Heart left ventricle (tissue), 7 donors: ENCODE data around the gene KIF2A.

GRCh38 chr5:57718175-57718713 lies 235.6 kb upstream of the ACTBL2 start:
- PRO-cap, 6 experiments, result no peak in any of the 6 experiments
- RAMPAGE, long total RNA, 2 experiments, result no peak in any of the 2 experiments
- RRBS, result no CpG with 5 or more reads among the region's 2 CpGs

- PRO-cap, 6 experiments, result peak in 1 of 6 experiments; most common minus-strand start chr5:58459775 (in 1)
- RAMPAGE, long total RNA, 2 experiments, result no peak in any of the 2 experiments
- RRBS, result 2% methylated on average over 14 of the region's 39 CpGs
Observed at GRCh38 chr5:58459660-58460032, 240 bp downstream of the PLK2 start.

- PRO-cap, 6 experiments, result no peak in any of the 6 experiments
- RAMPAGE, long total RNA, 2 experiments, result no peak in any of the 2 experiments
Observed at GRCh38 chr5:59086255-59086793, 503.4 kb downstream of the RAB3C start.

DNA sequence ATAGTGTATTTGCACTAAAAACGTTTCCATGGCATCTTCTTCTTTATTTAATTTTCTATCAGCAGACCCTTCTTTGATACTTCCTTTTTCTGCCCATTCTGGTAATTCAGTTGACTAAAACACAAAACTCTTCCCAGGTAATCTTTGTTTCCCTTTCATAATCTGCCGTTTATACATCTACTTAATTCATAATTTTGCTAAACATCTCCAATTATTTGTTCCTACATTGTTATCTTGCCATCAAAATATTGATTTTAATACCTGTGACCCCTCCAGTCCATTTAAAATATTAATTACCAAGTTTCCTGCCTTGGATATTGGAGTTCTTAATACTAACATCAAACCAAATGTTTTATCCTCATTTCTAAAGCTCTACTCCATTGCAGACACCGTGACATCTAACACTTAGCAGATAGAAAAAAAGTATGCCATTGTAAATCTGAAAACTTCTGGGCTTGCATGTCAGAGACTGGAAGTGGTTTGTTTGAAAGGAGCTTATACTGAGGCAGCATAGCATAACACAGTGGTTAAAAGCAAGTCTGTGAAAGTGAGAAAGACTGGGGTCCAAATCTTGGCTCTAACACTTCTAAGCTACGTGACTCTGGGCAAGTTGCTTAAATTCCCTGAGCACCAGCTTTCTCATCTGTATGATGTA lies 540.5 kb downstream of the RAB3C start:
- PRO-cap, 6 experiments, result no peak in any of the 6 experiments
- RAMPAGE, long total RNA, 2 experiments, result no peak in any of the 2 experiments
- RRBS, result no CpG with 5 or more reads among the region's 4 CpGs

- PRO-cap, 6 experiments, result no peak in any of the 6 experiments
- RAMPAGE, long total RNA, 2 experiments, result no peak in any of the 2 experiments
- RRBS, result no CpG with 5 or more reads among the region's 7 CpGs
Observed at GRCh38 chr5:59624054-59624808, 269.3 kb downstream of the PDE4D start.

DNA sequence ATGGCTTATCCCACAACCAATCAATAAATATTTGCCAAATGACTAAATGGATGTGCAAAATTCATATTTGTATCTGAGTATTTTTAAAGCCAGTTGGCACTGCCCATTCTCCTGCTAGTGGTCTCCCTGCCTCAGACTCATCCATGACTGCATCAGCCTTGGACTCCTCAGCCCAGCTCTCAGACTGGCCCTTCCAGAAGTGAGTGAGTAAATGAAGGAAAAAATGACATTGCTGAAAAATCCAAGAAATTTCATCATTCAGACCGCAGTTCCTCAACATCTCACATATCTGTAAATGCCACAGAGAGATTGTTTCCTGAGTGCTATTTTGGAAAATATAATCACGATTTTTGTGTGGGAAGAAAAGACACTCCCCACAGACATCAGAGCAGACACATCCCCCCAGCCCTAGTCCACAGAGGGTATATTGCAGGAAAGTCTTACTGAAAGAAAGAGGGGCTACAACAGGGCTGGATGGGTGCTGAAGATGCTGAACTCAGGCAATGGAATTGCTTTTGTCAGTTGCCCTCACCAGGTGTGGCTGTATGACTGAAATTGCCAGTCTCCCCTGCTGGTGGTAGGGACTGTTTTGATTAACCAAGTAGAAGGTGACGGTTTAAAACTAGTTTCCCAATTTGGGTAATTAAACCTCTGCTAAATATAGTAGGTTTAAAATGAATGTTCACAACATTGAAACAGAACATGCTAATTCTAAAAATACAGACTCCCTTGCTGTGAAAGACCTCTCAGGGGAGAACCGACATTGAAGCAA lies 158.9 kb downstream of the DEPDC1B start:
- PRO-cap, 6 experiments, result no peak in any of the 6 experiments
- RAMPAGE, long total RNA, 2 experiments, result no peak in any of the 2 experiments
- RRBS, result no CpG with 5 or more reads among the region's 4 CpGs

- PRO-cap, 6 experiments, result no peak in any of the 6 experiments
- RAMPAGE, long total RNA, 2 experiments, result no peak in any of the 2 experiments
- RRBS, result 47% methylated on average over 2 of the region's 13 CpGs
Observed at GRCh38 chr5:61252378-61252866, 79.6 kb upstream of the ZSWIM6 start.

DNA sequence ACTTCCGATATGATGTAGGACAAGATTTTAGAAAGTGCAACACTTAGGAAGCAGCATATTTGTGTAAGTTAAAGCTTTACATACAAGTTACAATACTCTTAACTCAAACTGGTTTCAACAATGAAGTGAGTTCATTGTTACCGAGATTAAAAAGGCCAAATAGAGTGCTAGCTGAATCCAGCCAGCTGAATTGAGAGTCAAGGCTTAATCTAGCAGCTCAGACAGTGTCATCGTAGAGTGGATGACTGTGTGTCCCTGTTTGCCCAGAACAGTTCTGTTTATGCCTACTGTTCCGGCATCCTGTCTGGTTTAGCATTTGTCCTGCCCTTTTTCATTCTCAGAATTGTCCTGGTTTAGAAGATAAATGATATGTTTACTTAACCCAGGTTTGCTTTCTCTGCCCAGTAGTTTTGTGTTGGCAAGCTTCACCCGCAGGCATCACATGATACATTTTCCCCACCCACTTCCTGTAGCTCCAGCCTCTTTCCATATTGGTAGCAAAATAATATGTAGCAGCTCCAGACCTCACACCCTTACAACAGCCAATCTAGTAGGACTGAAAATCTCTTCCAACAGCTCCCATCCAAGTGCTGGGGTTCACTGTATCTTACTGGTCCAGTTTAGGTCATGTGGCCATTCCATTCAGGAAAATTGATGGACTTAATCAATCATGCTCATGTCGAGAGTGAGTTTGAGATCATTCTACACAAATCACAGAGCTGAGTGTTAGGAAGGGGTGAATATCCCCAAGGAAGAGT lies 41.2 kb upstream of the ZSWIM6 start:
- PRO-cap, 6 experiments, result no peak in any of the 6 experiments
- RAMPAGE, long total RNA, 2 experiments, result no peak in any of the 2 experiments
- RRBS, result no CpG with 5 or more reads among the region's 6 CpGs

DNA sequence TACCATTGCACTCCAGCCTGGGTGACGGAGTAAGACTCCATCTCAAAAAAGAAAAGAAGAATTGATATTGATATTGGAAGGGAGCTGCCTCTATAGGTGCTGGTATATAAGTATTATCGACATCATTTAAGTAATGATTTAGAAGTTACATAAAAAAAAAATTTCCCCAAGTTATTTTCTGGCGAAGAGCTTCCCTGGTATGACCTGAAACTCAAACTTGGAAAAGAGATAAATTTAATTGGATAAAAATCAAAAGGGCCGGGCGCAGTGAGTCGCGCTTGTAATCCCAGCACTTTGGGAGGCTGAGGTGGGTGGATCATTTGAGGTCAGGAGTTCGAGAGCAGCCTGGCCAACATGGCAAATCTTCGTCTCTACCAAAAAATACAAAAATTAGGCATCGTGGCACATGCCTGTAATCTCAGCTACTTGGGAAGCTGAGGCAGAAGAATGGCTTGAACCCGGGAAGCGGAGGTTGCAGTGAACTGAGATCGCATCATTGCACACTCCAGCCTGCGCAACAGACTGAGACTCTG lies 4.2 kb downstream of the ZSWIM6 start:
- PRO-cap, 6 experiments, result no peak in any of the 6 experiments
- RAMPAGE, long total RNA, 2 experiments, result no peak in any of the 2 experiments
- RRBS, result no CpG with 5 or more reads among the region's 14 CpGs

- PRO-cap, 6 experiments, result no peak in any of the 6 experiments
- RAMPAGE, long total RNA, 2 experiments, result no peak in any of the 2 experiments
- RRBS, result no CpG with 5 or more reads among the region's 4 CpGs
Observed at GRCh38 chr5:61341083-61341385, 9.0 kb downstream of the ZSWIM6 start.

- PRO-cap, 6 experiments, result no peak in any of the 6 experiments
- RAMPAGE, long total RNA, 2 experiments, result no peak in any of the 2 experiments
- RRBS, result no CpG with 5 or more reads among the region's 4 CpGs
Observed at GRCh38 chr5:61446935-61448158, 115.3 kb downstream of the ZSWIM6 start.

DNA sequence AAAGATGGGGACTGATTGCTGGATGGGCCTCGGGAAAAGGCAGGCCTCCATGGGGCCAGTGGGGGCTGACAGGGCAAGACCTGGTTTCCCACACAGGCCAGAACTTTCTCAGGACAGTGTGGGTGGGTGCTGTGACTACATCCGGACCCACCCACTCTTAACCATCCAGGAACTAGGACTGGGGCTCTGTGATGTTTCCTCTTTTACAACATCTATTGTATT lies 294.8 kb downstream of the ZSWIM6 start:
- PRO-cap, 6 experiments, result peak in 3 of 6 experiments; most common minus-strand start position 110 of the sequence (in 3)
- RAMPAGE, long total RNA, 2 experiments, result no peak in any of the 2 experiments
- RRBS, result no CpG with 5 or more reads among the region's 2 CpGs

- PRO-cap, 6 experiments, result peak in 6 of 6 experiments; most common plus-strand start chr5:62306251 (in 6); most common minus-strand start chr5:62305971 (in 2)
- RAMPAGE, long total RNA, 2 experiments, result start-site peak on the plus strand in 2 of 2 experiments, at chr5:62306403-62306469 at its widest, 35 to 72 reads per replicate
- RRBS, result 1% methylated on average over 66 of the region's 122 CpGs
Observed at GRCh38 chr5:62305723-62306788, at the start of gene KIF2A. Gene KIF2A (plus strand): TSS chr5:62306206.

DNA sequence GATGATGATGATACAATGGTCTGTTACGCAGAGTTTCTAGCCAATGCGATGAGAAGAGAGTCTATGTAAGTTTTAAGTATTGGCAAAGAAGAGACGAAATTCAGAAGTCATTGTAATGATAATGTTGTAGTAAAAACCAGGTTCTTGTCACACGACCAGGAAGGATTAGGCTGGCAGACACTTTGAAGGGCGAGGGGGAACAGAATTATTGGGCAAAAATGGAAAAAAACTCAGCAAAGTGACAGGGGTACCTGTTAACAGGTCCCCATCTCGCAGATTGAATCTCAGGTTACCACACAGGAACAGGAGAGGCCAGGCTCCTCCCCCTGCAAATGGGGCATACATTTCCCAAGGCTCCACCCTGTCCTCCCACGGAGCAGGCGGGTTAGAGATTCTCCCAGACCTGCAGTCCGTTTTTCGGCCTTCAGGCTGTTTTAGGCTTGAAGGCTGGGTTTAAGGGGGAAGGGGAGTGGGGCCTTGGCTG lies 42.5 kb downstream of the LRRC70 start:
- PRO-cap, 6 experiments, result no peak in any of the 6 experiments
- RAMPAGE, long total RNA, 2 experiments, result no peak in any of the 2 experiments
- RRBS, result no CpG with 5 or more reads among the region's 10 CpGs

- PRO-cap, 6 experiments, result peak in 1 of 6 experiments; most common minus-strand start chr5:62653621 (in 1)
- RAMPAGE, long total RNA, 2 experiments, result no peak in any of the 2 experiments
- RRBS, result no CpG with 5 or more reads among the region's 6 CpGs
Observed at GRCh38 chr5:62653321-62653903, 74.8 kb downstream of the LRRC70 start.

GRCh38 chr5:64506837-64507029 lies 918 bp downstream of the RGS7BP start:
- PRO-cap, 6 experiments, result no peak in any of the 6 experiments
- RAMPAGE, long total RNA, 2 experiments, result no peak in any of the 2 experiments
- RRBS, result no CpG with 5 or more reads among the region's 4 CpGs

GRCh38 chr5:64730889-64731313 lies 37.6 kb downstream of the SREK1IP1 start:
- PRO-cap, 6 experiments, result no peak in any of the 6 experiments
- RAMPAGE, long total RNA, 2 experiments, result no peak in any of the 2 experiments
- RRBS, result no CpG with 5 or more reads among the region's 3 CpGs

DNA sequence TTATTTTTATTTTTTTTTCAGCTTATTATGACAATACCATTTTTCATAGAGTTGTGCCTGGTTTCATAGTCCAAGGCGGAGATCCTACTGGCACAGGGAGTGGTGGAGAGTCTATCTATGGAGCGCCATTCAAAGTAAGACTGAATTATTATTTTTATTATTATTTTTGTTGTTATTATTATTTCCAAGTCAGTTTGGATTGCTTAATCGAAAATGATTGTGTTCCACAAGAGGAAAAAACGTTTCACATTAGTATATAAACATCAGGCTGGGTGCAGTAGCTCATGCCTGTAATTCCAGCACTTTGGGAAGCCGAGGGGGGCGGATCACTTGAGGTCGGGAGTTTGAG lies 13.1 kb downstream of the CWC27 start:
- PRO-cap, 6 experiments, result no peak in any of the 6 experiments
- RAMPAGE, long total RNA, 2 experiments, result no peak in any of the 2 experiments
- RRBS, result no CpG with 5 or more reads among the region's 7 CpGs

GRCh38 chr5:64836426-64836805 lies 67.7 kb downstream of the CWC27 start:
- PRO-cap, 6 experiments, result peak in 2 of 6 experiments; most common plus-strand start chr5:64836588 (in 2)
- RAMPAGE, long total RNA, 2 experiments, result no peak in any of the 2 experiments

- PRO-cap, 6 experiments, result no peak in any of the 6 experiments
- RAMPAGE, long total RNA, 2 experiments, result no peak in any of the 2 experiments
- RRBS, result no CpG with 5 or more reads among the region's 14 CpGs
Observed at GRCh38 chr5:64939361-64940171, 170.8 kb downstream of the CWC27 start.